ENCODE data around the gene SLC25A12.

DNA sequence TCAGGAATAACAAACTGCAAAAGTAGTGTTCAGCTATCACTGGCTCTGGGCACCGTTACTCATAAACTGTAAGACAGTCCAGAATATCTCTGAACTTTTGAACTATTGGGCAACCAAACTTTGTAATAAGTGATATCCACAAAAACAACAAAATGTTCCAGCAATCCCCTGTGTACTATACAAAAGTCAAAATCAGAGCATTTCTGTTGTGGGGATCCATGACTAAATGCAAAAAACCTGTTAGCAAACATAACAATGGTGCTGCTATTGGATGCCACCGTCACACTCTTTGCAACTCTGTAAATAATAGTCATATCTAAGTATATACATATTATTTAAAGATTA is 56.2 kb downstream of the SLC25A12 start:
- PRO-cap, result no peak
- RRBS, 2 experiments, result no CpG with 5 or more reads among the region's 2 CpGs

GRCh38 chr2:171893722-171894826 is at the start of gene SLC25A12:
TSS of gene SLC25A12 (minus strand) at chr2:171894244.
- PRO-cap, result bidirectional peak, plus-strand start at chr2:171894366, minus-strand start at chr2:171894210
- RRBS, 2 experiments, result under 1 to 3% methylated on average over 25 to 27 of the region's 73 CpGs

DNA sequence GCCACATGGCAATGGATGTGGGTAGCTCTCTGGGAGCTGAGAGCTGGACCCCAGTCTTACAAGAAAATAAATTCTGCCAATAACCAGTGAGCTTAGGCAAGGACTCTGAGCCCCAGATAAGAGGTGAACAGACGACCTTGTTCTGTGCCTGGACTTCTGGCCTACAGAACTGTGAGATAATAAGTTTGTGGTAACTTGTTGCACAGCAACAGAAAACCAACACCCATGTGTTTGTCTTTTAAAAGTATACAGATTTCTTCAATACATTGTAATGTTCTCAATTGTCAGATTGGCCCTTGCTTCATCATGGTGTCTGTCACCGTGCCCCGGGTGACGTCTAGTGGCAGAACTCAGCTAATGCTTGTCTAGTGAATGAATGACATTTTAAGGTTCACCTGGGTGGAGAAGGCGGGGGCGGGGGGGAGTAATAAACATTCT is 123.5 kb upstream of the DLX2 start:
- PRO-cap, result no peak
- RRBS, 2 experiments, result no CpG with 5 or more reads among the region's 6 CpGs

- PRO-cap, result no peak
- RRBS, 2 experiments, result no CpG with 5 or more reads among the region's 14 CpGs
These were observed 149.5 kb upstream of the DLX2 start for GRCh38 chr2:172252156-172252700.

- PRO-cap, result no peak
- RRBS, 2 experiments, result no CpG with 5 or more reads among the region's 4 CpGs
These were observed 146.7 kb upstream of the ITGA6 start for GRCh38 chr2:172280636-172281190.

DNA sequence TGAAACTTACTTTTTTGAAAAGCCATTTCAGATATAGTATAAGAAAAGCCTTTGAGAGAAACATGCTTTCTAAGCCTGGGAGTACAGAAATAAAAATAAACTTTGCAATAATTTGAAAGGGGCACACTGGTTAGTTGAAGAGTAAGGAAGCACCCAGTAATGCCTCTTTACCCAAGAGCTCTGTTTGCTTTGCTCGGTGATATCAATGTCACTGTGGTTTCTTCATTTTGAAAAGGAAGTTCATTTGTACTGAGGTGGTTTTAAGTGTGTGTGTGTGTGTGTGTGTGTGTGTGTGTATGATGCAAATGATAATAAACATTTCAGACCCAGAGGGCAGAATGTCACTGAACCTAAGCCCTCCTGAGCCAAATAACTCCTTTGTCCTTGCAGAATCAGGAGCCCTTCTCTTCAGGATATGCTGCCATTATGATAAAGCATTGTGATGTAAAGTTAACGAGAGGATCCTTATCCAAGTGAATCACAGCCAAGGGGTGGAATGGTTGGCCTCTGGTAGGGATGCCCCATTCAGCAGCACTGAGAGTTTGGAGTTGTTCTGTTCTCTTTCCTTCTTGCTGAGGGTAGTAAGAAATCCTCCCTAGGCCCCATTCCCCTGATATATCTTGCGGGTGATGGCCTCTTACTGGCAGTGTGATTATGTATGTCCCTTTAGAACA is 7.5 kb downstream of the ITGA6 start:
- PRO-cap, result no peak
- RRBS, 2 experiments, result no CpG with 5 or more reads among the region's 3 CpGs

- PRO-cap, result no peak
- RRBS, 2 experiments, result 49 to 63% methylated on average over 3 of the region's 6 CpGs
These were observed 53.0 kb downstream of the ITGA6 start for GRCh38 chr2:172480306-172480859.

- PRO-cap, result no peak
- RRBS, 2 experiments, result no CpG with 5 or more reads among the region's 6 CpGs
These were observed 58.0 kb upstream of the PDK1 start for GRCh38 chr2:172497853-172498335.

- PRO-cap, result no peak
- RRBS, 2 experiments, result no CpG with 5 or more reads among the region's 15 CpGs
These were observed 108.6 kb upstream of the MAP3K20 start for GRCh38 chr2:172966973-172967602.

- PRO-cap, result no peak
- RRBS, 2 experiments, result no CpG with 5 or more reads among the region's 12 CpGs
These were observed 90.2 kb upstream of the MAP3K20 start for GRCh38 chr2:172985253-172985984.

- PRO-cap, result no peak
- RRBS, 2 experiments, result no CpG with 5 or more reads among the region's 1 CpG
These were observed 47.5 kb upstream of the MAP3K20 start for GRCh38 chr2:173028164-173028622.

DNA sequence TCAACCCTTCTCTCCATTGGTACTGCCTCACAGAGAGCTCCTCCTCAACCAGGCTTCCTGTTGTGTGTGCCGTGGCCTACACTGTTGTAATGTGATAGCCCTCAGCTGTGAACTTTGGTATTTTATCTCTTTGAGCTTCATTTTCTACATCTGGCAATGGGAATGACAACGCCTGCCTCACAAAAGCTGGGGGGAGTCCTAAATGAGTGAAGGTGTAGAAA is 16.9 kb upstream of the MAP3K20 start:
- PRO-cap, result no peak
- RRBS, 2 experiments, result no CpG with 5 or more reads among the region's 2 CpGs

- PRO-cap, result no peak
- RRBS, 2 experiments, result no CpG with 5 or more reads among the region's 5 CpGs
These were observed 2.1 kb downstream of the MAP3K20 start for GRCh38 chr2:173077659-173078294.

- PRO-cap, result no peak
These were observed 28.7 kb downstream of the MAP3K20 start for GRCh38 chr2:173104321-173104684.

DNA sequence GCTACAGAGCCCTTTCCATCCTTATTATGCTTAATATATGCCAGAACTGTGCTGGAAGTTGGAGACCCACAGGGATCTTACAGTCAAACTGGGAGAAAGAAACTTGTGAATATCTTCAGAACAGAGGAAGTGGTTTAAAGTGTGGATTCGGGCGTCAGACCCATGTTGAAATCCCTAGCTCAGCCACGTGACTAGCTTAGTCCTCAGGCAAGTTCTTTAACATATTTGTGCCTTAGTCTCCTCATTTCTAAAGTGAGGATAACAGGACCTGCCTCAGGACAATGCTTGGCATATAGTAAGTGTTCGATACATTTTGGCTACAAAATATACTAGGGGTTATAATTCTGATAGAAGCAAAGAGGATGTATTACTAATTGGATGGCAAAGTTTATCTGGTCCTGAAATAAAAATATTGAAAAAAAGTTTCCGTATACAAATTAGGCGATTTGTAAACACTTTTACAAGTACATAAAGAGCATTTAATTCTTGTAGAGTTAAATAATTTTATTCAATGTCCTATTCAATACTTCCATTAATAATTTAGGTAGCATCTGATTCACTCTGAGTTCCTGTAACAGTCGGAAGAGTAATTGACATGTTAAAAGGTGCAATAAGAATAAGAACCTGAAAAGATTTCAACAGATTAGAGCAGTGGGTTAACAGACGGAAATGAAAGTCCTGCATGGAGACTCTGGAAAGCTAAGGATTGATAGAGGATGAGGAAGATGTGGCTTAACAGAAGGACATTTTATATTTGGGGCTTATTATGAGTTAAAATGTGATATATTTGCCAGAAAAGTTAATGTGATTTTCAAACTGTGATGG is 59.3 kb downstream of the MAP3K20 start:
- PRO-cap, result no peak
- RRBS, 2 experiments, result no CpG with 5 or more reads among the region's 8 CpGs

DNA sequence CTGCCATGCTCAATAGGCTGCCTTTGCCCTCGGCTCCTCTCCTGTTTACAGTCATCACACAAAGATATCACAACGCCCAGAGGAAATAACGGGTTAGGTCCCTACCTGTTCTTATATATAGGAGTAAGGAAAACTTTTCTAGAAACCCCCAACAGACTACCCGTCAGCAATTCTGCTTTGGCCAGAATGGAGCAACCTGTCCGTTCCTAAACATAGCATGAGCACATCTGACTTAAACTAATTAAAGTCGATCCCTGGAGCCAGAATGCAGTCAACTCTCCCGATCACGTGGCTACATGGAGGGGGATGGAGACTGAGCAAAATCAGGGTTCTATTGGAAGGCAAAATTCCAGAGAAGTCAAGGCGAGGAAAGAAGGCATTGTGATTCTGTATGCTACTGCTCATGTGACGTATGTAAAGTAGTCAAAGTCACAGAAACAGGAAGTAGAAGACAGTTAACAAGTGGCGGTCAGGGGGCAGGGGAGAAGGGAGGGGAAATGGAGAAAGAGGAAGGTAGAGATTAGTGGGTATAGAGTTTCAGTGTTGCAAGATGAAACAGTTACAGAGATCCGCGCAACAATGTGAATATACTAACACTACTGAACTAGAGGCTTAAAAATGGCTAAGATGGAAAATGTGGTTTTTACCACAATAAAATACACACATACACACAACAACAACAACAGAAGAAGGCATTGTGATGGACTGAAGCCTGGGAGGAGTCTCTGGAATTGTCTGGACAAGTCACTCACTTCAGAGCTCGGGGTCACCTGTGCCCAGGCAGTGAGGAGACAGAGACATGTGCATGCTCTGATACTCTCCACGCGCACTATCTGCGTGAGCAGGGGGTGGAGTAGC is 90.1 kb upstream of the CDCA7 start:
- PRO-cap, result no peak
- RRBS, 2 experiments, result no CpG with 5 or more reads among the region's 17 CpGs

GRCh38 chr2:173363183-173363586 is 8.5 kb downstream of the CDCA7 start:
- PRO-cap, result no peak
- RRBS, 2 experiments, result no CpG with 5 or more reads among the region's 9 CpGs

DNA sequence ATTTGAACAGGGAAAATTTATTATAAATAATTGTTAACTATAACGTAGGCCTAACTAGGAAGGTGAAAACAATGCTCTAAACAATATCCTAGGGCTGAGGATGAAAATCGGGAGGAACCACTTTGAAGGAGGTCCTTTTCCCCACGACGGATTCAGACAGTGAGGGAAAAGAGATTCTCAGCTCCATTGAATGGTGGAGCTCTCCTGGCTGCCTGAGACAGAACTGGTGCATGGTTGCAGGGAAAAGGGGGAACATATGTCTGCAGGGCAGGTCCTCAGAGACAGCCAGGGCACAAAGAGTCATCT is 94.1 kb downstream of the CDCA7 start:
- PRO-cap, result no peak
- RRBS, 2 experiments, result no CpG with 5 or more reads among the region's 4 CpGs

DNA sequence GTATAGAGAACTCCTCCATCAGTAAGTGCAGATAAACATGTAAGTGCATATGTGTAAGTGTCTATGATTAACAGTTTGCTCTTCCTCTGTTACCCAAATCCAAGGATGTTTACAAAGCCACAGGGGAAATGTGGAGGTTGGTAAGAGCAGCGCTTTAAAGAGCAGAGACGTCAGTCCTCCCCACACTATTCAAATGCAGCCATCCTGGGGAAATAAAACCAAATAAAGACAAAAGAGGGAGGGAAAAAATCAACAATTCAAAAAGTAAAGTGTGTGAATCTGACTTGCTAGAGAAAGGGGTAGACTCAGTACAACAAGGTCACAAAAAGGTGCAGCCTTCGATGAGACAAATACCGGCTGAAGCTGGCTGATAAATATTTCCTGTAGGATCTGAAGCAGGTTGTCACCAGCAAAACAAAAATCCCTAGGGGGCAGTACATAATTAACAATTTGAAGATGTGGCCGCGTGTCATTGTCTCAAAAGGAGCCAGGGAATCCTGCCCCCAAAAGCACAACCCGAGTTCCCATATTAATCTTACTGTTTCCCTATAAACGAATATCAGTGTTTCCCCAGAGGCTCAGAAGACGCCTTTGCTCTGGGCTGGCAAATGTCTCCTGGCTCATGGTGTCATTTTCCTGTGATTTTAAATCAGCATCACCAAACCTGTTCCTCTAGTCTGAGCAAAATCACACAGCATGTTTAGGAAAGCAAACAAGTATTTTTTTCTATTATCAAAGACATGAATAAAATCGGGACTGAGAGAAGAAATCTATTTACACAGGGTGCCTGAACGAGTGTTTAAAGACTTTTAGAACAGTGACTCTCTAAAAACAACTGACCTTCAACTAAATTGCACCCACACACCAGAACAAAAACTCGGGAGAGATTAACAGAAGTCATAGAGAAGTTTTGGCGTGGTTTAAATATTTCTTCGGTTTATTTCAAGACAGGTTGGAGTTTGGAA is 216.7 kb downstream of the CDCA7 start:
- PRO-cap, result no peak
- RRBS, 2 experiments, result no CpG with 5 or more reads among the region's 14 CpGs

GRCh38 chr2:173854889-173855311 is 110.3 kb downstream of the SP3 start:
- PRO-cap, result no peak
- RRBS, 2 experiments, result no CpG with 5 or more reads among the region's 2 CpGs

Measured in astrocyte (in vitro differentiated cells and primary cell).